Hair follicle dermal papilla cell (primary cell): ENCODE measurements around the genes DHRSX, XG, PUDP and PNPLA4.

DNA sequence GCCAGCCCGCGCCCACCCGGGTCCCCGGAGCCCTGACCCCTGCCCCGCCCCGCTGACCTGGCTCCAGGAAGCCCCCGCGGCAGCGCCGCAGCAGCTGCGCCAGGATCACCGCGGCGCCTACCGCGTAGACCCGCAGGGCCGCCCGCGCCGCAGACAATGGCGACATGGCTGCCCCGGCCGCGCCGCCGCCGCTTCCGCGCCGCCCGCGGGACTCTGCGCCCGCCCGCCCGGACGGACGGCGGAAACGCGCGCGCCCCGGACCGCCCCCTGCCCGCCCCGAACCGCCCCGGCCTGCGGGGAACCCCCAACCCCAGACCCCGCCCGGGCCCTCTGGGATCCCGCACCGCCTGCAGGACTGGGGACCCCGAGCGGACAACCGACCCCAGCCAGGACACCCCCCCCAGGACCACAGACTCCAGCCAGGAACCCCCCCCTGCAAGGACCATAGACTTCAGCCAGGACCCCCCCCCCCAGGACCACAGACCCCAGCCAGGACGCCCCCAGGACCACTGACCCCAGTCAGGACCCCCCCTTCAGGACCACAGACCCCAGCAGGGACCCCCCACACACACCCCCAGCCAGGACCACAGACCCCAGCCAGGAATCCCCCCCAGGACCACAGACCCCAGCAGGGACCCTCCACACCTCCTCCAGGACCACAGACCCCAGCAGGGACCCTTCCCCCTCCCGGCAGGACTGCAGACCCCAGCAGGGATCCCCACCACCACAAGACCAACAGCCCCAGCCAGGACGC, at the start of gene DHRSX:
DHRSX (minus strand) TSS at position 217 of the 754 bp plus-strand sequence.
- CAGE, long polyA plus RNA, result no peak

GRCh38 chrX:2604714-2605555, 86.2 kb upstream of the CD99 start:
- CAGE, long polyA plus RNA, result no peak

DNA sequence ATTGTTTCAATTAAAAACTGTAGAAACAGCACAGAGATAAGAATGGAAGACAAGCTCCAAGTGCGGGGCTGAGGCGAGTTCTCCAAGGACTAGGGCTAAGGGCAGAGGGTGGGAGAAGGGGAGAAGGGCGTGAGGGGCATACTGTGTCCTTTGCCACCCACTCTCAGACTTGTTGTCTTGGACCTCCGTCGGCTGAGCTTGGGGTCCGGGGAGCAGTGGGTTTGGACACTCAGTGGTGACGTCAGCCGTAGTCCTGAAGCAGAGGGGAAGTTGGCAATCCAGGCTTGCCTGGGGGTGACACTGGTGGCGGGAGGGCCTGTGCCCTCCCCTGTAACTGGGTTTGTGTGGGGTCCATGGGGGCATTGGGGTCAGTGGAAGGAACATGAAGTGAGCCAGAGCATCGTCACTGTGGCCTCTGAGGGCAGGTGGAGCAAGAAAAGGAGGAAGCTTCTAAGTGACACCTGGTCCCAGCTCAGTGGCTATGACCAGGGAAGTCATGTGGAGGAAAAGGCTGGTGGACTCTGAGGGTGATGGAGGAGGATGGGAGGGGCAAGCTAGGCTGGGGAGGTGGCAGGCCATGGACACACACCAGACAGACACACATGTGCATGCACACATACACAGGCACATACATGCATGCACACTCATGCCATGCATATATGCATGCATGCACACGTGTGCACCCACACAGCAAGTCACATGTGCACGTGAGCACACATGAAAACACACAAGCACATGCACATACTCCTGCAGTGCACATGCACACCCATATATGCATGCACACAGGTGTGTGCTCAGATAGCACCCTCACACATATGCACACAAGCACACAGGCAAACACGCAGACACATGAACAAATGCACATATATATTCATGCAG, 17.7 kb downstream of the CD99 start:
- CAGE, long polyA plus RNA, result no peak

DNA sequence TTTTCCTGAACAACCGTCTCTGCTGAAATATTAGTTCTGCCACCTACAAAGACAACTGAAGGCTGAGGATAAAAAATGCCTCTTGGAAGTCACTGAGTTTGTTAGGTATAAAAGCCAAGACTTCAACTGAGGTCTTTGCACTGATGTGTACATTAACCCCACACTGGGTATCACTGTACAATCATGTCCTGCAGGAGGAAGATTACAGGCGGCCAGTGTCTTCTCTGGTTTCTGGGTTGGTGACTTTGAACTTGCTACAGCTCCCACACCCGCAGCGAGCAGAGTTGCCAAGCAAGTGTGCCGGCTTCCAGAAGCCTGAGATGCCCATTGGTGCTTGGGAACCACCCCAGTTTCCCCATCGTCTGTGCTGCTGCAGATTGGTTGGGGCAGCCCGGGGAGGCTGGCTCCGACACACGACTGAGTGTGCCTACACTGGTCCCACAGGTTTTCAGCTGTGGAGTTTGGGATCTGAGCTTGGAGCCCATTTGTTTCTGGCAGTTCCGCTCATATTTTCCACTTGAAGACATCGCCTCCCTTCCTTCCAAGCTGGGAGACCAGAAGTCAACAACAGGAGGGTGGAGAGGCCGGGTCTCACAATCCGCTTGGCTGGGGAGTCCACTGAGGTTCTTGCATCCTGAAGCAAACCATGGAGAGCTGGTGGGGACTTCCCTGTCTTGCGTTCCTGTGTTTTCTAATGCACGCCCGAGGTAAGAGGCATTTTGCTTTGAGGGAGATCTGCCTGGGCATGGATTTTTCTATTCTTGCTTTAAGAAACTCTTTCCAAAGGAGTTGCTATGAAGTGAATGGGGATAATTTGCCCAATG, at the start of gene XG:
XG (plus strand) TSS at position 412 of the 824 bp plus-strand sequence.
- CAGE, long polyA plus RNA, result no peak

DNA sequence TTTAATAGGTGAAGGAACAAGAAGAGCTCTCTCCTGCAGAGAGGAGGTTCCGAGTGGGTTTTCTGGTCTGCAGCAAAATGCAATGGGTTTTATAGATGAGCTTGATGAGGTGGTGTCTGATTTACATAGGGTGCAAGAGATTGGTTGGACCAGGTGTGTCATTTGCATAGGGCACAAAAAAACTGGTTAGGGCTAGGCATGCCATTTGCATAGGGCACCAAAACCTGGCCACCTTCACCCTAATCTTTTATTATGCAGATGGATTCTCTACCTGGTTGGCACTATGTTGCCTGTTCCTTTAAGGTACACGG, 94.4 kb upstream of the PRKX start:
- CAGE, long polyA plus RNA, result no peak

- CAGE, long polyA plus RNA, result no peak
Measured at GRCh38 chrX:3815991-3816971, 102.8 kb upstream of the PRKX start.

DNA sequence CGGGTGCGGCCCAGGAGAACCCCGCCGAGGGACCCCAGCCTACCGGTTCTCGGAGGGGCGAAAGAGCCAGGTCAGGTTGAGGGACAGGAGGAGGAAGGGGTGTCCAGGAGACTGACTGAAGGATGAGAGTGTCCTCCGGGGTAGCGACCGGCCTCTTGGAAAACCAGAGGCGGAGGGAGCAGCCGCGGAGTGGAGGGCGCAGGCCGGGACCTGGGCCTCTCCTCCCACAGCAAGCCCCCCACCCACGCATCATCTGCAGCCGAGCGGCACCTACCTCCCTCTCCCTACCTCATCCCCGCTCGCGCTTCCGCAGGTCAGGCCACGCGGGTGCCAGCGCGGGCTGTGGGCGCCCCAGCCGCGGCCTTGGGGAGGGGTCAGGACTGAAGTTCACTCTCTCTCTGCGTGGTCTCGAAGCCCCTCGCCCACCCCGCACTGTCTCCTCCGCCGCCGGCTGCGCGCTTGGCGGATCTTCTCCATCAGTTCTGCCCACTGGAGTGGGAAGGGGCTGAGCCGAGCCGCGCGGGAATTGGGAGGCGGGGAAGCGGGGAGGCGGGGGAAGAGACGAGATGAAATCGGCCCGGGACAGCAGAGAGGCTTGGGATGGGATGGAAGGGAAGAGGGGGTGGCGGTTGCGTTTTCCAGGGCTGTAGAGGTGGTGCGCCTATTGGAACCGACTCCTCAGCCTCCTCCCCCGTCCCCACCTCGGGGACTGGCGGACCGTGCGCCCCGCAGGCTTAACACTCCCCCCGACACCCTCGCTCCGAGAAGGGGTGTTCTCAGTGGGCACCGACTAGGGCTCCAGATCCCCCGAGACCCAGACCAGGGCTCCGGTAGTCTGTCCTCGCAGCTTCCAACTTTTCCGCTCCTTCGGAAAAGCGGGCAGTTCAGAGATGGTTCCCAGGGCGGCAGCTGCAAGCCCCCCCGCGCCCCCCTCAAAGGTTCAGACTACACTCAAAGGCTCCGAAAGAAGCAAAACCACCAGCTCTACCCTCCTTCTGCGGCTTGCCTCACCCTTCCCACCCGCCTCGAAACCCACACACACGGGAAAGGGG, 1.7 kb downstream of the NLGN4X start:
- CAGE, long polyA plus RNA, result no peak

- CAGE, long polyA plus RNA, result no peak
Measured at GRCh38 chrX:6609042-6609403, 74.1 kb upstream of the VCX3A start.

DNA sequence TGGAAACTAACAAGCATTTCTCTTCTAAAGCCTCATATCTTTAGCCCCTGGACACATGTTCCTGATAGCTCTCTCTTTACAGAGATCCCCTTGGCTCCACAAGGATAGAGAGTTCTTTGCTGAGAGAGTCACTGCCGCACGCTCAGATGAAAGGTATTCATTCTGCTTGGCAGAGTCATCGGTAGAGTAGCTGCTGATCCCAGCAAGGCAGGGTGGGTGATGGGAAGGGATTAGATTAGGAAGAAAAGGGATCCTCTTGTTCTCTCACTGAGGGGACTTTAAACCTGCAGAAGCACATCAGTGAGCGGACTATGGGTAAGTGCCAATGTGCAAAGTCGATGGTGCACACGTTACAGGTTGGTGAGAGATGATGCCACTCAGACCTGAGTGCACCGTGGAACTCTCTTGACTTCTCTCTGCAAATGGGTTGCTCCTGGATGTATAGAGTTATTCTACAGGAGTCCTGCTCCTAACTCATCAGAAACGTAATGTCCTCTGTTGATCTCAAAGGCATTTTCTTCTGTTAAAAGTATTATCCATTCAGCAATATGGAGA, 135.1 kb upstream of the STS start:
- CAGE, long polyA plus RNA, result no peak

DNA sequence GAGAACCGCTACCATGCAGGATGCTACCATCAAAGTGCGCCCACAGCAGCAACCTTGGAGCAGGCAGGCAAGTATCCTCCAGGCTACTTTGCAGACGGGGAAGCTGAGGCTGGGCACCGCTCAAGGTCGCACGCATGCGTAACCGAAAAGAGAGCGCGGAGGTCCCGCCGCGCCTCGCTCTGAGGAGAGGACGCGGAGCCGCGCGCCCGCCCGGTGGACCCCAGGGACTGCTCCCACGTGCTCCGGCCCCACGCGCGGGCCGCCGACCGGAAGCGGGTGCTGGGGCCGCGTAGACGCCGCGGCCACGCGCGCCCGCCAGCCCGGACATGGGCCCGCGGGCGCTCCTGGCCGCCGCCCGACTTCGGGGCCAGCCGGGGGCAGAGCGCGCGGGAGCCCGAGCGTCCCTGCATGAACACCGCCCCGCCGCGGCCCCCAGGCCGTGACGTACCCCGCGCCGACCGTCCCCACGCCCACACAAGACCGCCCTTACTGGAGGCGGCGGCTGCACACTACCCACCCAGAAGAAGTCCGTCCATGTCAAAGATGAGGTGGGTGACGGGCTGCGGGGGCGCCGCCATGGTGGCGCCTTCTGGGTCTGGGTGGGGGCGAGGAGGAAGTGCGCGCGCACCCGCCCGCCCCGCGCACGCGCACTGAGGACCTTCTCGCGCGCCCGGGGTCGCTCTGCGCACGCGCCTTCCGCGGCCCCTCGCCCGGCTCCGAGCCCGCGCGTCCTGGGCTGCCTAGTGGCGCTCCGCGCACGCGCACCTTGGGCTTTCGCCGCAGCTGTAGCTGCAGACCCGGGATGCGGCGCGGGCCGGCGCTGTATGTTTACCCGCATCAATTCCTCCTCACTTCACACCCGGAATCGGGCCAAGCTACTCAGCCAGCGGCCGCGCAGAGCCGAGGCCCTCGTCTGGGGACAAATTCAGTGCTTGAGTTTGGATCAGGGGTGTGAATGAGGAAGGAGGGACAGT, at the start of gene PUDP:
PUDP (minus strand) TSS at position 618 of the 974 bp plus-strand sequence.
- CAGE, long polyA plus RNA, result no peak

DNA sequence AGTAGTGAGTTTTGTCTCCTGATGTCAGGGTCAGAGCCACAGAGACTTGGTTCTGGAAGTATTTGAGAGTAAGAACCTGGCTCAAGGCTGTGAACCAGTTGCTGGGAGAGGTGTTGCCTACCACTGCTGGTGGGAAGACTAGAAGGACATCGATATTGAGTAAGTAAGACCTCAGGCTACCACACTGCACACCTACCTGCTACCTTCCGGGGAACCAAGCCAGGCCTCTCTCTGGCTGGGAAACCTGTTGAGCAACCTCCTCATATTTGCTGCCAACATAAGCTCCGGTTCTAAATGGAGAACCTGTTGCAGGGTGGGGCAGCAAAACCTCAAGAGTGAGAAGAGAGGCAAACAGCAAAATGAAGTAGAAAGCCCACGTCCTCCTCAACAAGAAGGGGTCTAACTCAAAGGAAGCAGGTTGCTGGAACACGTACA, 104.2 kb upstream of the PUDP start:
- CAGE, long polyA plus RNA, result no peak

- CAGE, long polyA plus RNA, result no peak
Measured at GRCh38 chrX:7926740-7928101, at the start of gene PNPLA4. PNPLA4 (minus strand) TSS chrX:7927413.

DNA sequence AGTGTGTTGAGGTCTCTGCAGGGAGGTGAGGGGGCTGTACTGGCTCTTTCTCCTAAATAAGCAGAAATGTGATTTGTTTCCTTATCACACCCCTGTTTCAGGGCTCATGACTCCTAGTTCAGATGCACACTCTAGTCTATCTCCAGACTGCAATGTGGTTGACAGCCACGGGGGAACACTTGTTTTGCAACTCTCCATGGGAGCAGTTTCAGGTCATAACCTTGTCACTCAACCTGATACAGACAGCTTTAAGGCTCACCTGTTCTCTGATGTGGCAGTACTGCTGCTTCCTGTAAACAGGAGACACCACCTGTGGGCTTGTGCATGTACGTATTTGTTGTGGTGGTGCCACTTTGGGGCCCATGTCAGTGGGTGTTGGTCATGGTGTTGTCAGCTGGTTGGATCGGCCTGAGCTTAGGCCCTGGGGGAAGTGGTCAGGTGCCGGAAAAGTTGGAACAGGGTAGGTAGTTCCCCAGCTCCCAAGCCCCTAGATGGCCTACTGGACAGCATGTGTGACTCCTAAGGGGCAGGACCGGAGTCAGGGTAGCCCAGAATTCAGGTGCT, 46.2 kb downstream of the FAM9B start:
- CAGE, long polyA plus RNA, result no peak

DNA sequence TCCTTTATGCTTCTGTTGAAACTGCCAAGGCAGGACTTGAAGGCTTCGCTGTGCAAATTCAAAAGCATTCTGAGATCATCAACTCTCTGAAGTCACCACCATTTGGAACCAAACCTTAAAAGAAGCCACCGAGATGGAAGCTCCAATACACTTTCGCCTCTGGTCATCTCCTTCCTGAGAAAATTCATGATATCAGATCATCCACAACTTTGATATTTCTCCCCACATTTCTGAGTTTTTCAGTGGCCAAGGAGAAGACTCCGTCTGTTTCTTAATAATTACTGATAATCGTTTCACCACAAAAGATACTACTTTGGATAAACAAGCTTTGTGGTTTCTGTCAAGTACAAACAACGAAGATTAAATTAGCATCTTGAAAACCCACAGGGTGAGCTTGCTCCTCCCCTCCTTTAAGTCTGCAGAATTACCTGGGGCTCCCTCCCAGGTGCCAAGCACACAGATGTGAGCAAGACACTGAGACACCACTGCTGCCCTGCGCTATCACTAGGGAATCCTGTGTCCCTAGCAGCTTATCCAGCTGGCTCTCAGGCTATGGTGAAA, 125.0 kb upstream of the TBL1X start:
- CAGE, long polyA plus RNA, result no peak

DNA sequence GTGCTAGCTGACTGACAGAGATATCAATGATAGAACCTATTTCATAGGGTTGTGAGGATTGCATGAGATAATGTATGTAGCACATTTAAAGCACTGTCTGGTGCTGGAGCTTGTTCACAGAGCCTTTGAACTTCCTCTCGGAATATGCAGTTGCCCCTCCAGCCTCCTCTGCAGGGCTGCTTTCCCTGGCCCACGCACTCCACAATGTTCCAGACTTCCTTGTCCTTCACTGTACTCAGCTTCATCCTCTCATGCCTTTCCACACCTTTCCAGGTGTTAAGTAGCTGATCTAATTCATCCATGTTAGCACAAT, 85.2 kb upstream of the TBL1X start:
- CAGE, long polyA plus RNA, result no peak

GRCh38 chrX:9416444-9417092, 48.3 kb upstream of the TBL1X start:
- CAGE, long polyA plus RNA, result no peak

GRCh38 chrX:9456363-9457023, 8.4 kb upstream of the TBL1X start:
- CAGE, long polyA plus RNA, result no peak

- CAGE, long polyA plus RNA, result no peak
Measured at GRCh38 chrX:9839071-9839436, 52.8 kb downstream of the SHROOM2 start.

DNA sequence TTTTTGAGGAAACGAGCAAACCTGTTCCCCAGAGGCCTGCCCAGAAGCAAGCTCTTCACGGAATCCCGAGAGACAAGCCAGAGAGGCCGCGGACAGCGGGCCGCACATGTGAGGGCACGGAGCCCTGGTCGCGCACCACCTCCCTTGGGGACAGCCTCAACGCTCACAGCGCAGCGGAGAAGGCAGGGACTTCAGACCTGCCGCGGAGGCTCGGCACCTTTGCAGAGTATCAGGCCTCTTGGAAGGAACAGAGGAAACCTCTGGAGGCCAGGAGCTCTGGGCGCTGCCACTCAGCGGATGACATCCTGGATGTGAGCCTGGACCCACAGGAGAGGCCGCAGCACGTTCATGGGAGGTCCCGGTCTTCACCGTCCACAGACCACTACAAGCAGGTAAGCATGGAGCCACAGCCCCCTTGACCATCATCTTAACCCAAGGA, 70.8 kb upstream of the CLDN34 start:
- CAGE, long polyA plus RNA, result no peak

DNA sequence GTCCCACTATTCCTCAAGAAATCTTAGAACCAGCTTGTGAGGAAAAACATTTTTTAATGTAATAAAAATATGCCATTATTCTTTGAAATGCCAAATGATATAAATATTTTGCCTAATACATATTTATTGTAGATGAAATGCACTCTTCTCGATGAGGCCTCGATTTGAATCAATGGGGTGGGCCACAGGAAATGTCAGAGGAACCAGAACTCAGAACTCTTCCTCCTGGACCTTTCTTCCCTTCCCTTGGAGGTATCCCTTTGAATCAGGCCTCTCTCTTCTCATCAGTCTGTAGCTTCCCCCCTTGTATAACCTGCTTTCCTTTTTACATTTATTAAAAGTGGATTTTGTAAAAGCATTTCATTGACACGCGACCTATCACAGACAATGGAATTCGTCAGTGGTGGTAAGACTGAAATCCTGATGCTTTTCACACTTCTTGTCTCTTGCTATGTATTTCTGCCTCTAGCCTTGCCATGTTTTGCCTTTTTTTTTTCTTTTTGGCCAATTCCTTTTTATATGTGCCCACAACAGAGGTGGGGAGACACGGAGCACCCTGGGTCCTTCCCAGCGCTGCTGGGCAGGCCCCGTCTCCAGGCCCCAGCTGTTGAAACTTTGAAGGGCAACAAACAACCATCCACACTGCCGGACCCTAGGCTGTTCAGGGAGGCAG, 14.0 kb upstream of the CLCN4 start:
- CAGE, long polyA plus RNA, result no peak